IMR-90 (cell line): ENCODE data around the genes PUM1 and SPOCD1.

DNA sequence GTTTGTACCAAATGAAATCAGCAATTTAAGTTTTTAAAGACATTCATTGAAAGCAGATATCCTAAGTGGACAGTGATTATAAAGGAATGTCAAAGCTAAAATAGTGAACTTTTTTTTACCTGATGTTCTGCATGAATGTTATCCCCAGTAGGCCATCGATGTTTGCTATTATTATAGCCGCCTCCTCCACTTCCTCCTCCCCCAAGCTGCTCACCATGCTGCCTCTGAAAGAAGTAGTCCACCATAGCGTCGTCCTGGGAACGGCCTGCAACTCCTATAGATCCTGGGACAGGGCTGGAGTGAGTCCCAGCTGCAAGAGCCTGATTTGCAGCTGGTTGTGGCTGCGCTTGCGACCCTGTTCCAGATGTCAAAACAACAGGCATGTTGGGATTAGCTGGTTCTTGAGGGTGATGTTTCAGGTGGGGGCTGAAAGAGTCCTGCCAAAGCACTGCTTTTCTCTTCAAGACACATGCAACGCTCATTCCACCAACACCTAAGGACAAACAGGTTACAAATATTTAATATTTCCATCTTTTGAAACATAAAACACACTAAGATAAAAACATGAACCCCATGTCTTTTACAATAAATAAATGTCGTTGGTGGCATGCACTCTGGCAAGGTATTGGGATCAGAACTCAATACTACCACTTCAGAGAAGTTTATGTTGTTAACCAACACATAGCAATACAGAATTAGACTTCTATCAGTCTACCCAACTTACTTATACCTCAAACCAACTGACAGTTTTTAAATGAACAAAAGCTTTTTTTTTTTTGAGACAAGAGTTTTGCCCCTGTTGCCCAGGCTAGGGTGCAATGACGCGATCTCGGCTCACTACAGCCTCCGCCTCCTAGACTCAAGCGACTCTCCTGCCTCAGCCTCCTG lies 6.2 kb downstream of the PUM1 start:
- RRBS: no CpG with 5 or more reads among the region's 14 CpGs
CAGE:
- cytosol, long polyA plus RNA: no peak
- long polyA plus RNA: no peak
- nucleus, long polyA plus RNA: no peak

DNA sequence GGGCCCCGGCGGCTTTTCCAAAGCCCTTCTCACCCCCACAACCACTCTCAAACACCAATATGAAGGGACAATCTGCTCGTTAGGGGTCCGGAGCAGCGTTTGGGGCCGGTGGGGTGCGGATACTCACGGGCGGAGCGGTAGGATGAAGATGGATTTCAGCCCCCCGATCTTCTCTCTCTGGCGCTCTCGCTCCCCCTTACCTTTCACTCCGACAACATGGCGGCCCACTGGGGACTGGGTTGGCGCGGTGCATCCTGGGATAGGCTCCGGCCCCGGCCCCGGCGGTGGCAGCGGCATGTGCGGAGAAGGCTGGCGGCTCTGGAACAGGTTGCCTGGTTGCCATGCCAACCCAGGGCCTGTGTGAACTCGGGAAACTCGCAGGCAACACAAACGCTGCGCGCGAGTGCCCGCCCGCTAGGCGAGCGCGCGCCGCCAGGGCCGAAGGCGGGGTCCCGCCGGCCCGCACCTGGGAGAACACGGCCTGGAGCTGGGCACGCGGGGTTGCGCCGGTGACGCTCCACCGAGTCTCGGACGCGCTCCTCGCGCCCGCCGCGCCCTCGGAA lies at the start of gene PUM1:
TSS of gene PUM1 (minus strand) at position 229 of the 563 bp plus-strand sequence.
- RRBS: 3% methylated on average over 11 of the region's 58 CpGs
CAGE:
- cytosol, long polyA plus RNA: start-site peak on the minus strand centred at position 195 of the sequence, 38 bp wide, 189 and 439 reads in 2 replicates
- long polyA plus RNA: start-site peak on the minus strand centred at position 193 of the sequence, 42 bp wide, 283 and 495 reads in 2 replicates
- nucleus, long polyA plus RNA: start-site peak on the minus strand centred at position 199 of the sequence, 46 bp wide, 781 and 439 reads in 2 replicates

DNA sequence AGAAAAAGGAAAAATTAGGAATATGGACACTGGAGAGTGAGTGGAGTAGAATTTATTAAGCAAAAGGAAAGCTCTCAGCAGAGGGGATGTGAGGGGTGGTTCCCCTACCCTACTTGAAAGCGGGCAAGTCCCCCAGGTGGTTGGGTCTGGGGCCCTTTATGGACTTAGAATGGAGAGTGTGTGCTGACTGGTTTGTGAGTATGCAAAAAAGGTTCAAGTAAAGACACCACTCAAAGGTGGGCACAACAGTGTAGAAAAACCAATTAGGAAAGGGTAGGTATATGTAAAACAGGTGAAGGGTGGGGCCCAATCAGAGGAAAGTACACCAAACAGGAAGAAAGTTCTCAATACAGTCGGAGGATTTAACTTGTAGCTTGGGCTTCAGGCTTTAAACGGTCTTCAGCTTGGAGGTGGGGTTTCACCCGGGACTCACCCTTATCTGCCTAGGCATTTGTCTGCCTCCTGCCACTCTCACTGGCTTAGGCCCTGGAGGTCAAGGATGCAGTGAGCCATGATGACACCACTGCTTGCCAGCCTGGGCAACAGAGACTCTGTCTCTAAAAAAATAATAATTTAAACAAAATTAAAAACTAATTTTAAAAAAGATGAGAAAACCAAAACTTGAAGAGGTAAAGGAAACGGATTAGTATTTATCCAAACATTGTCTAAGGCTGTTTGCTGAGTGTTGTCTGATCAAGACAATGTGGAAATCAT lies 6.8 kb upstream of the PUM1 start:
- RRBS: no CpG with 5 or more reads among the region's 5 CpGs
CAGE:
- cytosol, long polyA plus RNA: no peak
- long polyA plus RNA: no peak
- nucleus, long polyA plus RNA: no peak

- RRBS: no CpG with 5 or more reads among the region's 4 CpGs
CAGE:
- cytosol, long polyA plus RNA: no peak
- long polyA plus RNA: no peak
- nucleus, long polyA plus RNA: no peak
Observed at GRCh38 chr1:31086570-31086988, 21.1 kb upstream of the PUM1 start.

GRCh38 chr1:31361886-31362537 lies 10.9 kb downstream of the FABP3 start:
- RRBS: no CpG with 5 or more reads among the region's 10 CpGs
CAGE:
- cytosol, long polyA plus RNA: no peak
- long polyA plus RNA: no peak
- nucleus, long polyA plus RNA: no peak

DNA sequence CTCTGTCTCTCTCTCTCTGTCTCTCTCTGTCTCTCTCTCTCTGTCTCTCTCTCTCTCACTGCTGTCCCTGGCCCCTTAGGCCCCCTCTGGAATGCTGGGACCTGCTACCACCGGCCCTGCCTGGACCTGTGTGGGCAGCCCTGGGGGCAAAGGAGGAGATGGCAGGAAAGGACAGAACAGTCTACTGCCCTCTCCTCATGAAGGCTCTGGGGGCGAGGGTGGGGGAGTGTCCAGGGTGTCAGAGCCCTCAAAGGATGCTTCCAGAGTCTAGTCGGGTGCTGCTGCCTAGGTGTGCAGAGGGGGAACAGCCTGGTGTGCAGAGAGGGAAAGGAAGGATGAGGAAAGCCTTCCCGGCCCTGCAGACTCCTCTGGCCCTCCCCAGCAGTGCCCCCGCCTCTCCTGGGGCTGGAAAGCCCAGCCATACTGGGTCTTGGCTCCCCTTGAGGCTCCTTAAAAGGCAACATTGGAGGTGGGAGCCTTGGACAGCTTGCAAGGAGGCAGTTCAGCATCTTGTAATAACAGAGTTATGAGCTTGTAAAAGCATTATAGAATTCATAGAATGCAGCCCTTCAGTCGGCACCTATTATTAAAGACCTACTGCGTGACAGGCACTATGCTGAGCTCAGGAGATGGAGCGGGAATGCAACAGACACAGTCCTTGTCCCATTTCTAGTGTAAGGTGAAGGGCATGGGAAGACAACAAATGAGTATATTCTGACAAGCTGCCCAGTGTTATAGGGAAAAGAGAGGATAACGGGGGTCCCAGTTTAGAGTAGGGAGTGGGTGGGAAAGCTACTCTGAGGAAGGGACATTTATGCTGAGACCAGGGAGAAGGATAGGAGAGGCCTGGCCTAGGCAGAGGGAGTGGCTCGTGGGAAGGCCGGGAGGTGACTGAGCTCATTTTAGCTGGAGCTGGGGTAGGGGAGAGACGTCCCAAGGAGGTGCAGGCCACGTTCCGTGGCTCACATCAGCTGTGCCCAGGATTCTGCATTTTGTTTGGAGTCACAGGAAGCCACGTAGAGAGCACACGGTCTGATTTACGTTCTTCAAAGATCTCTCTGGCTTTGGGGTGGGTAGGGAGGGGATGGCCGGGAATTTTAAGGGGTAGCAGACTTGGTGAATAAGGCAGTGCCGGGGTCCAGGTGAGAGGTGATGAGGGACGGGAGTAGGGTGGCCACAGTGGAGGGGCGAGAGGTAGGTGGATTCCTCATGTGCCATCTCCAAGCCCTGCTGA lies 4.3 kb downstream of the TINAGL1 start:
- RRBS: no CpG with 5 or more reads among the region's 21 CpGs
CAGE:
- cytosol, long polyA plus RNA: no peak
- long polyA plus RNA: no peak
- nucleus, long polyA plus RNA: no peak

- RRBS: no CpG with 5 or more reads among the region's 3 CpGs
CAGE:
- cytosol, long polyA plus RNA: no peak
- long polyA plus RNA: no peak
- nucleus, long polyA plus RNA: no peak
Observed at GRCh38 chr1:31637770-31638421, 6.8 kb downstream of the PEF1 start.

DNA sequence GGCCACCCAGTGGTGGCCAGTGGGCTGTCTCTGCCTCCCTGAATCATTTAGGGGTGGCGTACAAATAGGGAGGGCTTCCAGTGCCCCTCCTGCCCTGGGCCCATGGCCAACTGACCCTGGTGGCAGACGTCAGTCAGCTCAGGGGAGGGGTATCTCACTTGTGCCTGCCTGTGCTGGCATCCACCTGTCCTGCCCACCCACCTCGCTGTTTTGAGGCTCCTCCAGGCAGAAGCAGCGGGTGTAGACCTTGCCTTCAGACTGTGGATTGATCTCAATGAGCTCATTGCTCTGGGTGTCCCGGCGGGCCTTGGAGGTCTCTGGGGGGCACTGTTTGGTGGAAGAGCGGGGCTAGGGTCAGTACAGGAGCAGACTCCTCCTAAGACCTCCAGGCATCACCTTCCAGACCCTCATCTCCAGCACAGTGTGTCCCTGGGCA lies 7.0 kb downstream of the COL16A1 start:
- RRBS: no CpG with 5 or more reads among the region's 7 CpGs
CAGE:
- cytosol, long polyA plus RNA: no peak
- long polyA plus RNA: no peak
- nucleus, long polyA plus RNA: no peak

- RRBS: no CpG with 5 or more reads among the region's 11 CpGs
CAGE:
- cytosol, long polyA plus RNA: no peak
- long polyA plus RNA: no peak
- nucleus, long polyA plus RNA: no peak
Observed at GRCh38 chr1:31784509-31785204, 20.5 kb upstream of the ADGRB2 start.

- RRBS: no CpG with 5 or more reads among the region's 16 CpGs
CAGE:
- cytosol, long polyA plus RNA: start-site peak on the minus strand at chr1:31798657-31798778, 43 and 110 reads in 2 replicates
- long polyA plus RNA: no peak
- nucleus, long polyA plus RNA: start-site peak on the minus strand at chr1:31798243-31798748, 278 and 563 reads in 2 replicates
Observed at GRCh38 chr1:31798439-31799167, 17.2 kb downstream of the SPOCD1 start.

- RRBS: no CpG with 5 or more reads among the region's 19 CpGs
CAGE:
- cytosol, long polyA plus RNA: no peak
- long polyA plus RNA: no peak
- nucleus, long polyA plus RNA: no peak
Observed at GRCh38 chr1:31815749-31816196, at the start of gene SPOCD1. TSS of gene SPOCD1 (minus strand) at chr1:31816022.

- RRBS: no CpG with 5 or more reads among the region's 5 CpGs
CAGE:
- cytosol, long polyA plus RNA: no peak
- long polyA plus RNA: no peak
- nucleus, long polyA plus RNA: no peak
Observed at GRCh38 chr1:31913533-31914272, 24.5 kb downstream of the PTP4A2 start.

DNA sequence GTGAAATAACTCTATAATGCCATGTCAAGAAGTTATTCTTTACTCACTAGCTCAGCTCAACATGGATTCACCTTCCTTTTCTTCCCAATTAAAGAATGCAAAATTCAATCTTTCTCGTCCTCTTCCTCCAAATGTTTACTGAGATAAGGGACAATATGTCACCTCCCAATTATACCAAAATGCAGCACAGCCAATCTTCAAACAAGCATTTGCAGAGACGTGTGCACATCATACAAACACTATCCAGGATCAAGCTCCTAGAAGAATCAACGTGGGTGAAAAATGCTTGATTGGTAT lies 7.3 kb downstream of the PTP4A2 start:
- RRBS: no CpG with 5 or more reads among the region's 3 CpGs
CAGE:
- cytosol, long polyA plus RNA: no peak
- long polyA plus RNA: no peak
- nucleus, long polyA plus RNA: no peak

DNA sequence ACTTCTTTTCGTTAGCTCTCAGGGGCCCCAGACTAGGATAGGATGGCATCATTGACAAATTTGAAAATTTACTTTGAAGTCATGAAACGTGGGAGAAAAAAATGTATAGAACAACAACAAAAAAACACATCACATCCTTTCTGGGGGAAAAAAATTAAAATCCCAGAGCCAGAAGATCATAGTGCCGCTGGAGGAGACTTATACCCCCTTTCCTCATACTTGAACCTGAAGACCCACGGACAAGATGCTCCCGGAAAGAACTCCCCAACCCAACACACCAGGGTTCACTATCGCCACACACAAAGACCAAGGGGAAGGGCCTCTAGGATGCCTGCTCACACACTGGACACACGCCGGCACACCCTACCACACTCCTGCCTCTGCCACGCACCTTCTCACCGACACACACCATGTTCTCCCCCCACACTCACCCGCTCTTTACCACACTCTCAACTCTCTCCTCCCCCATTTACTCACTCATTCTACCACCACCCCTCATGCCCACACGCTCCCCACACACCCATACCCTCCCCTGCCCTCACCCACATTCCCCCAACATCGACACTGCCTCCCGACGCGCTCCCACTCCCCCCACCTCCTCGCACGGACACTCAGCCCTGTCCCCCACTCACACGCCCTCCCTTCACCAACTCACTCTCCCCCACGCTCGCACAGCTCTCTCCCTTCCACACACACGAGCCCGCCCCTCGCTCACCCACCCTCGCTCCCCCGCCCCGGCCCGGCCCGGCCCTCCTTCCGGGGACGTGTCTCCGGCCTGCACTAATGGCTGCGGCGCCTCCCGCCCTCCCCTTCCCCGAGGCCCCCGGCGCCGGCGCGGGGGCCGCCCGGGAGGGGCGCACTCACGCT lies 812 bp downstream of the PTP4A2 start:
- RRBS: 2% methylated on average over 12 of the region's 45 CpGs
CAGE:
- cytosol, long polyA plus RNA: start-site peak on the minus strand centred at position 673 of the sequence, 50 bp wide, 32 and 495 reads in 2 replicates
- long polyA plus RNA: start-site peak on the minus strand centred at position 689 of the sequence, 187 bp wide, 224 and 334 reads in 2 replicates
- nucleus, long polyA plus RNA: start-site peak on the minus strand centred at position 692 of the sequence, 79 bp wide, 44 and 88 reads in 2 replicates

DNA sequence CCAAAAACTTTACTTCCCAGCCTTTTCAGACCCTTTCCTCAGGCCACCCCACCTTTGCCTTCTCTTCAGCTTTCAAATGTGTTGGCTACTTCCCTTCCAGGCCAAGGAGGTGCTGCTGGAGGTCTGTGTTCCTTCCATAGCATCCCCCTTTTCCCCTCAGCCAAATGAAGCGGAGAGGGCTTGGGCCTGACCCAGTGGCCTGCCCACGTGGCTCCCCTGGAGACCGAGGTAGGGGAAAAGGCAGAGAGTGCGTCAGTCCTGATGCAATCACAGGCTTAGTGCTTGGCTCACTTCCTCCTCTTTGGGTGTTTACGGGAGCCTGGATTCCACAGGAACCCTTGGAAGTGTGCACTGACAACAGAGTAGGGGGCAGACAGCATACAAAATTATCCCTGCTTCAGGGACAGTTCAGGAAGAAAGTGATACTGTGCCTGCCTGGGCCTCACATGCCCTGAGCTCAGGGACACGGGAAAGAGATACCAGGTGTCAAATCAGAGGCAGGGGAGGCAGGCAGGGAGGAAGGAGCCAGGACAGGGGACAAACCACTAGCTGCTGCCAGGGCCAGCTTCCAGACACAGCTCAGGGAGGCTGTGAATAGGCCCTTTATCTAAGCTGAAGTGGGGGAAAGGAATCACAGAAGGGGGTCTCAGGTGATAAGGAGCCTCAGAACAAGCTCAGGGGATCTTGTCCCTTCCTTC lies 16.6 kb upstream of the PTP4A2 start:
- RRBS: no CpG with 5 or more reads among the region's 6 CpGs
CAGE:
- cytosol, long polyA plus RNA: no peak
- long polyA plus RNA: no peak
- nucleus, long polyA plus RNA: no peak

GRCh38 chr1:31984682-31985389 lies 28.8 kb upstream of the KHDRBS1 start:
- RRBS: no CpG with 5 or more reads among the region's 3 CpGs
CAGE:
- cytosol, long polyA plus RNA: no peak
- long polyA plus RNA: no peak
- nucleus, long polyA plus RNA: no peak

- RRBS: no CpG with 5 or more reads among the region's 3 CpGs
CAGE:
- cytosol, long polyA plus RNA: no peak
- long polyA plus RNA: no peak
- nucleus, long polyA plus RNA: no peak
Observed at GRCh38 chr1:32003616-32003815, 10.2 kb upstream of the KHDRBS1 start.

DNA sequence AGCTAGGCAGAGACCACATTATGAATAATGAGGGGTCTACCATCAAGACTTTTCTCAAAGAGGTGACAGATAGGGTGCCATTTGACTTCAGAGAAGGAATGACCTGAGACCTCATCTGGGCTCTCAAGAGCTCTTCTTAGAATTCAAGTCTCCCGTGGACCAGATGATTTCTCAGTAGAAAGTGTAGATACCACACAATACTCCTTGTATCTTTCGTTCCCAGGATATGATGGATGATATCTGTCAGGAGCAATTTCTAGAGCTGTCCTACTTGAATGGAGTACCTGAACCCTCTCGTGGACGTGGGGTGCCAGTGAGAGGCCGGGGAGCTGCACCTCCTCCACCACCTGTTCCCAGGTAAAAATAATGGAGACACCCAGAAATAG lies 23.0 kb downstream of the KHDRBS1 start:
- RRBS: no CpG with 5 or more reads among the region's 5 CpGs
CAGE:
- cytosol, long polyA plus RNA: no peak
- long polyA plus RNA: no peak
- nucleus, long polyA plus RNA: no peak

- RRBS: no CpG with 5 or more reads among the region's 3 CpGs
CAGE:
- cytosol, long polyA plus RNA: no peak
- long polyA plus RNA: no peak
- nucleus, long polyA plus RNA: no peak
Observed at GRCh38 chr1:32043944-32044888, 28.5 kb upstream of the TMEM39B start.

DNA sequence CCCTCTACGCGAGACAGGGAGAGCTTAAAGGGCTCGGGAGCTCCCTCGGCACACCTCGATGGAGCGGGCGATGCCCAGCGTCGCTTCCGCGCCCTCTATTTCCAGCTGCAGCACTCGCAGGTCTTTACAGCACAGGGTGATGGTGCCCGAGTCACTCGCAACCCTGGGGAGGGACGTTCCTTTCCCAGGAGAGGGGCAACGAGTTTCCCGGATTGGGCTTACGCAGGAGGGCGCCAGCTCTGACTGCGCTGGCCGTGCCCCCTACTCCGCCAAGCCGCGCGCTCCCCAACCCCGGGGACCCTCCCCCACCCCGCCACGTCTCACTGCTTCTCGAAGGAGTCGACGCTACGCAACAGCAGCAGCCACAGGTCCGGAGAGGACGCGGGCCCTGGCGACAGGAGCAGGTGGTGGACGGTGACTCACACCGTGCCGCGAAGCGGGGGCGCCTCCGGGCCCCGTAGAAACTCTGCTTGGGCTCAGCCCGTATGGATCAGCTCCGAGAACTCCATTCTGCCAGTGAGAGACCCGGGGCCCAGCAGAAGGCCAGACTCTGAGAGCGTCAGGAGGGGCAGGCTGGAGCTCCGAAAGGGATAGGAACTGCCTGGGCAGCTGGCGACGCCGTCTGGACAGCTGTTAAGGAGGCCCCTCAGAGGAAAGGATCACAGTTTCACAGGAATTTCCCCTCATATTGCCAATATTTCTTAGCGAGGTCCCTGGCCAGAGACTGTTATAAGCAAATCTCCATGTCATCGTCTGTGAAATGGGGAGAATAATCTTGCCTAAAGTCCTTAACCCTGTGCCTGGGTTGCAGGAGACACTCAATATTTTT lies 5.7 kb upstream of the FAM167B start:
- RRBS: 2% methylated on average over 27 of the region's 54 CpGs
CAGE:
- cytosol, long polyA plus RNA: no peak
- long polyA plus RNA: no peak
- nucleus, long polyA plus RNA: no peak